A549 (cell line): ENCODE measurements around a stretch of chr20.

GRCh38 chr20:4855560-4855959 lies 32.2 kb upstream of the RASSF2 start:
- PRO-cap: no peak
CAGE:
- cytosol, long polyA plus RNA: no peak
- long polyA plus RNA: no peak
- nucleus, long polyA plus RNA: no peak

DNA sequence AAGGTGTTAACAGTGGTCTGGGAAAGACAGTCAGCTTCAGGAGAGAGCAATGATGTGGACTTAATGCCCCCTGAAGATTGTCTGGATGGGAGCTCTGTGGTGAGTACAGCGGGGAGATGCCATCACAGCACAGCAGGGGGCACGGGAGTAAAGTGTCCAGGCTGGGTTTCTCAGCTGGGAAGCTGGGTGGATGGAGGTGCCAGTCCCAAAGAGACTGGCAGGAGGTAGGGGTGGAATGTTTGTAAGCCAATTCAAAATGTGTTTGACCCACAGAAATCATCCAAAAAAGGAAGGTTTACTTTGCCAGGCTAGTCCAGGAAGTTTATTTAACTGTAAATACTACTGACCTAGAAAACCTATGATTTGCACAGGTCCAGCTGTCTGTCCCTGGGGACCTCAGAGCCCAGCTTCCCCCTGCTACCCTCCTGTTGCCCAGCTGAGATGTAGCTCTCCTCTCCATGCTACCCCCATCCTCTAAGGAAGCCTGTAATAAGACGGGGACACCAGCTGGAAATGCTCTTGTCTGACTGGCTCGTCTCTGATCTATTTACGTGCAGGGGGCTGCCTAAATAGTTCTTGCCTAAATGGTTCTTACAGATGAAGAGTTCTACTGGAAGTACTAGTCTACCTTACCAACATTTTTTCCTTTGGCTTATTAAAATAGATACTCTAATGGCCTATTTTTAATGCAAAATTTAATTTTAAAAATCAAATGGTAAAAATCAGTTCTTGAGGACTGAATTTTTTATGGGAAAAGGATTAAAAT lies 83.8 kb downstream of the SLC23A2 start:
- PRO-cap: no peak
CAGE:
- cytosol, long polyA plus RNA: no peak
- long polyA plus RNA: no peak
- nucleus, long polyA plus RNA: no peak

DNA sequence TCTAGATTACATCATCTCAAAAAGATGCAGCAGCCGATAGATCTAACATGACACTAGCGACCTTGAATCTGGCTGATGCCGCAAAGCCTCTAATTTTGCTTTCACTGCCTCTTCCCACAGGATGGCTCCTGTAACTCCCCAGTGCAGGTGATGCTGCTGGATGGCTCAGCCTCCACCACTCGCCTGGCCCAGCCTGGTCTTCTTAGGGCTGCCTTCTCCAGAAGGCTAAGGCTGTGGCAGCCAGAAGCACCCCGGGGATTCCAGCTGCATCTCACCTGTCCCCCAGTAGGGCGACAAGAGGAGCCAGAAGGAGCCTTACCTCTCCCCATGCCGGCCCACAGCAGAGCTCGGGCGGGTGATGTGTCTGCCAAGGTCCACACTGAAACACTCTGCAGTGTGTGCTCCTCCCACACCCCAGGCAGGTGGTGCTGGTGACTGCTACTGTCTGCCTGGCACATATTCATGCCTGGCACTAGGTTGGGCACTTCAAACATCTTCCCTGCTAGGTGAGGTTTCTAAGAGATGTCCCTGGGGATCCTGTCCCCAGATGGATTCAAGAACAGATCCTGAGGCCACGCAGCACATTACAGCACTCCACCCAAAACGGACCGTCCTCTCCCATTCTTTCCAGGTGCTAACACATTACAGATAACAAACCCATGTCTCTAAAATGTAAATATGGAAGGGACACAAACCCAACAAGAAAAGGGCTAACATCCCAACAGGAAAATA lies 82.0 kb downstream of the SLC23A2 start:
- PRO-cap: no peak
CAGE:
- cytosol, long polyA plus RNA: no peak
- long polyA plus RNA: no peak
- nucleus, long polyA plus RNA: no peak

DNA sequence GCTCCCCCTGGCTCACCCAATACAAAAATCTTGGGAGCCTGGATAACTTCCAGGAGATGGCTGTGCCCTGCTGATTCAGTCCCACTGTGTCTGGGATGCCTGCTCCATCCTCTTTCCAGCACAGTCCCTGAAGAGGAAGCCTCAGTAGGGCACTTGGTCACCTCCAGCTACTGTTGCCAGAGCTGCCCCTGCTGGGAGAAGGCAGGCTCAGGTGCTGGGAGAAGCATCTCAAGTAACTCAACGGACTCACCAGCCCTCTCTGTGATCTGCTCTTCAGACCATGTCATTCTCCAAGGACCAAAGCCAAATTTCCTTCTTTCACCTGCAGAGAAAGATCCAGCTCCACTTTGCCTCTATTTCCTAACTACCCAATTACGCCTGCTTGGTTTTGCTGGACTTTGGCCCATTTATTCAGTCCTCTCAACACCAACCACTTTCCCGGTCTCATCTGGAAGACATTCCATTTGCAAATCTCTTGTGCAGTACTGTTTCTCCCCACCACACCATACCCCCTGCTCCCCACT lies 53.3 kb downstream of the SLC23A2 start:
- PRO-cap: no peak
CAGE:
- cytosol, long polyA plus RNA: no peak
- long polyA plus RNA: no peak
- nucleus, long polyA plus RNA: no peak

DNA sequence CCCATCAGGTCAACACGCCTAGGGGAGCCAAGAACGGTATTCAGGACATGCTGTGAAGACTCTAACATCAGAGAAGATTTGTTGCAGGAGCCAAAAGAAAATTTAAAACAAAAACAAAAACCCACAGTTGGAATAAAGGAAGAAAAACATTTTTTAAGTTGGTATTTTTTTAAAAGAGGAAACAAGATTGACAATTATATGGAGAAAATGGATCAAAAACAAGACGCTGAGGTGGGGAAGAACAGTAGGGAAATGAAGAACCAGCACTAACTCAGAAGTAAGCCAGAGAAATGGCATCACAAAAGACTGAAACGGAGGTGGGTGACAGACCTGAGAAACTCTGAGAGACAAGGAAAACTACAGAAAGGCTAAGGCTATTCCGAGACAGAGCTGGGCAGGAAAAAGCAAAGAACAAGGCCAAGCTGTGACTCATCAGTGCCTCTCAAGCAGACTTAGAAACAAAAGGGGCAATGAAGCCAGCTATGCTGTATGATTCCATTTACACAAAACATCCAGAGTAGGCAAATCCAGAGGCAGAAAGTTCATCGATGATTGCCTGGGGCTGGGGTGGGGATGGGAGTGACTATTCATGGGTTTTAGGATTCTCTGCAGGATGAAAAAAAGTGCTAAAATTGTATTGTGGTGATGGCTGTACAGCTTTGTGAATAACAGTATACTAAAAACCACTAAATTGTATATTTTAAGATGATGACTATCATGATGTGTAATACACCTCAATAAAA lies 50.1 kb downstream of the SLC23A2 start:
- PRO-cap: no peak
CAGE:
- cytosol, long polyA plus RNA: no peak
- long polyA plus RNA: no peak
- nucleus, long polyA plus RNA: no peak

- PRO-cap: no peak
CAGE:
- cytosol, long polyA plus RNA: no peak
- long polyA plus RNA: no peak
- nucleus, long polyA plus RNA: no peak
Measured at GRCh38 chr20:4989366-4990008, 11.8 kb downstream of the SLC23A2 start.

GRCh38 chr20:5049981-5050392 lies 48.7 kb upstream of the SLC23A2 start:
- PRO-cap: no peak
CAGE:
- cytosol, long polyA plus RNA: no peak
- long polyA plus RNA: no peak
- nucleus, long polyA plus RNA: no peak

DNA sequence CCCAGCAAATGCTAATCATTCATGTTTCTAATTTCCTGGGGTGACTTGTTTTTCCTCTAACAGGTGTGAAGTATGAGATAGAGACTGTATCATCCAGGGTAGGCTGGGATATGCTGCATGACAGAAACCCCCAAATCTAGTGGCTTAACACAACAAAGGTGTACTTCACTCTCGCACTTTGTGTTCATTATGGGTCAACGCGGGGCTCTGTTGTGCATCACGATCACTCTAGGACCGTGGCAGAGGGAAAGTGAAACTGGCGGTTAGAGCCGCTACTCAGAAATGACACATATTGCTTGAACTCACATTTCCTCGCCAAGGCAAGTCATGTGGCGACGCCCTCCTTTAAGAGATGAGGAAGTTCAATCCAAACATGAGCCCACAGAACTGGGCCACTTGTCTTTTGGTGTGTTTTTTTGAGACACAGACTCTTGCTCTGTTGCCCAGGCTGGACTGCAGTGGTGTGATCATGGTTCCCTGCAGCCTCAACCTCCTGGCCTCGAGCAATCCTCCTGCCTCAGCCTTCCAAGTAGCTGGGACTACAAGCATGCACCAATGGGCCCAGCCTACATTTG lies 34.4 kb downstream of the TMEM230 start:
- PRO-cap: no peak
CAGE:
- cytosol, long polyA plus RNA: no peak
- long polyA plus RNA: no peak
- nucleus, long polyA plus RNA: no peak

GRCh38 chr20:5090033-5090529 lies 22.8 kb downstream of the TMEM230 start:
- PRO-cap: no peak
CAGE:
- cytosol, long polyA plus RNA: no peak
- long polyA plus RNA: no peak
- nucleus, long polyA plus RNA: no peak

DNA sequence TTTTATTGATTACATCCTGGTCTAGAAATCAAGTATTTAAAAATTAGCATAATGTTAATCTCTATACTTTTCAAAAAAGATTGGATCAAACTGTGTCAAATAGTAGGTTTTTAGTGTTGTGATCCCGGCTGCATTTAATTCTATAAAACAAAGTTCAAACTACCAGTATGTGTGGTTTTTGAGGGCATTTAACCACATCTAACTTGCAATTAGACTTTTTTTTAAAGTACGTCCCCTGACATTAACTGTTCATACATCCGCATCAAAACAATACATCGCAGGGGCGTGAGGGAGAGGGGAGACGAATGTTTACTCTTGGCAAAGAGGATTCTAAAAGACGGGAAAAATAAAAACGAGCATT lies 674 bp downstream of the TMEM230 start:
- PRO-cap: no peak
CAGE:
- cytosol, long polyA plus RNA: no peak
- long polyA plus RNA: no peak
- nucleus, long polyA plus RNA: no peak

DNA sequence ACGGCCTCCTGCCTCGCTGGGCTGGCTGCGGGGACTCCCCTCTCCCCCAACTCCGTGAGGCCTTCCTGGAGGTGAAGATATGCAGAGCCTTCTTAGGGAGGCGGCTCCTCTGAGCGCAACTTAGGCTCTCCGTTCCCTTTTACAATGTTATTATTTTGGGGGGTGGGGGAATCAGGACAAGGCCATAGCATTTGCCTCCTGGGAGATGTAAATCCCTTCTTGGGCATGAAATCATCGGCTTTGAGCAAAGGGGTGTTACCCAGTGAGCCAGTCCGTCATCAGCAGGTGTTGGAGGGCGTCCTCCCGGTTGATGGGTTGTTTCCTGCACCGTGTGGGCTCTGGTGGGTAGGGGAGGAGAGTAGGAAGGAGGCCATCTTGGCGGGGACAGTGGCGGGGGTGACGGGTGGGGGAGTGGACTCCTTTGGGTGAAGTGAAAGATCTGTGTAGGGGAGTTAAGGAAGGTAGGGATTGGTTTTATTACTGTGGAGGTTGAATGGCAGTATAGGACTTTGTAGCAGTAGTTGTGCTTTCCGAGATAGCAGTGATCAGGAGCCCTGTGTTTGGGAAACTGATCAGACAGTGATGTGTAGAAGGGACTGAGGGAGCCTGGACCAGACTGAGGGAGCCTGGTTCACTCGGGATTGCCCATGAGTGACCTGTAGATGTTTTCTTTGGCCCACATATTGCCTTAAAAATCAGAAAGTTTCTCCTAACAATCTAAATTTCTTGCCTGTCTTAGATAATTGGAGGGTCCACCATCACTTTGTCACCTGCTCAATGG lies 793 bp downstream of the CDS2 start:
- PRO-cap: no peak
CAGE:
- cytosol, long polyA plus RNA: no peak
- long polyA plus RNA: no peak
- nucleus, long polyA plus RNA: no peak

GRCh38 chr20:5143225-5143644 lies 16.4 kb downstream of the CDS2 start:
- PRO-cap: no peak
CAGE:
- cytosol, long polyA plus RNA: no peak
- long polyA plus RNA: no peak
- nucleus, long polyA plus RNA: no peak

DNA sequence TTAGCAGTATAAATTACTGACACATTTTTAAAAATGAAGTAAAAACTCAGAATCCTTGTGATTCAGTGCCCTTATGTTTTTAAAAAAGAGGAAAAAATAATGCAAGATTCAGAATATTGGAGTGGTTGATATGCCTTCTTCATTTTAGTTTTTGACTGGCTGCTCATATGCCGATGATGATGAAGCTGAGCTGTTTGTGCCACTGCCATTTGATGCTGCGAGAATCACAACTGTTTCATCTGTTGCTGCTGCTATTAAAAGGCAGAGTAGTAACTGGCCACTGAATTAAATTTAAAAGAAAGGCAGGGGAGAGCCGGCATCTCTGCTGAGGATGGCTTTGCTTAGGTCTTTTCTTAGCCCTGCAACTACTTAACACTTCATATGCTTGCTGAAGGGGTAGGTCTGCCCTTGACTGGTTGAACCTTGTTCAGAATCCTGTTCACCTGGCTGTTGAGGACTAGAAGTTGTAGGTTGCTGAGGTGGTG lies 33.1 kb downstream of the CDS2 start:
- PRO-cap: no peak
CAGE:
- cytosol, long polyA plus RNA: no peak
- long polyA plus RNA: no peak
- nucleus, long polyA plus RNA: no peak

DNA sequence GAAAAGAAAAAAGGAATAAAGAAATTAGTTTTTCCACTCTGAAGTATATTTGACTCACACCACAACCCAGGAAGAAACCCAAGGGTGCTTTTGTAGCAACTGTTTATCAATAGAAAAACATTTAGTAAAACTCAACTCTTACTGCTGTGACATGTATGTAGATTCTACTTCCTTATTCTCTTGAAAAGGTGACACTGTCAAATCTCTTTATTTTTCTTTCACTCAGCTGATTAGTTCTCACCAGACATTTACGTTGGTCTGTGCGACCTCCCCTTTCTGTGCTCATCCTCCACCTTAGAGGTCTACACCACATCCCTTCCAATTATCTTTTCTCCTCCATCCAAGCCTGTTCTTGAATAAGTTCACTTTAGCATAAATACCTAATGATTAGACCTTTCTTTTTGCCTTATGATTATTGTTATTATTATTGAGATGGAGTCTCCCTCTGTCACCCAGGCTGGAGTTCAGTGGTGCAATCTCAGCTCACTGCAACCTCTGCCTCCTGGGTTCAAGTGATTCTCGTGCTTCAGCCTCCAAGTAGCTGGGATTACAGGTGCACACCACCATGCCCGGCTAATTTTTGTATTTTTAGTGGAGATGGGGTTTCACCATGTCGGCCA lies 39.7 kb upstream of the GPCPD1 start:
- PRO-cap: no peak
CAGE:
- cytosol, long polyA plus RNA: no peak
- long polyA plus RNA: no peak
- nucleus, long polyA plus RNA: no peak

DNA sequence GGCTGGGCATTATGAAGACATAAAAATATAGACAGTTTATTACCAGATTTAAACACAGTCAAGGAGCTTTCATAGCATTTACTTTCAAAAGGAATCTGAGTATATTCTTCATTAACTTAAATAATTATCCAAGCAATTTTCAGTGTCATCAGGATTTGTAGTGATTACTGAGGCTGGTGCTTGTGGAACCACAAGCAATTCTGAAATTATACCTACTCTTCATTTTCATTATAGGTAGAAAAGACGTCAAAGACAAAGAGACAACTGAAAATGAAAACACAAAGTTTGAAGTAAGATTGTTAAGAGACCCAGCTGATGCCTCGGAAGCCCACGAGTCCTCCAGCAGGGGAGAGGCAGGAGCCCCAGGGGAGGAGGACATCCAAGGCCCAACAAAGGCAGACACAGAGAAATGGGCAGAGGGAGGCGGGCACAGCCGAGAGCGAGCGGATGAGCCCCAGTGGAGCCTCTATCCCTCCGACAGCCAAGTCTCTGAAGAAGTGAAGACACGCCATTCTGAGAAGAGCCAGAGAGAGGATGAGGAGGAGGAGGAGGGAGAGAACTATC lies 10.9 kb downstream of the CHGB start:
- PRO-cap: no peak
CAGE:
- cytosol, long polyA plus RNA: no peak
- long polyA plus RNA: no peak
- nucleus, long polyA plus RNA: no peak

GRCh38 chr20:5947098-5947646 lies 3.2 kb downstream of the TRMT6 start:
- PRO-cap: no peak
CAGE:
- cytosol, long polyA plus RNA: no peak
- long polyA plus RNA: no peak
- nucleus, long polyA plus RNA: no peak

GRCh38 chr20:6007001-6007534 lies 1.1 kb downstream of the CRLS1 start:
- PRO-cap: no peak
CAGE:
- cytosol, long polyA plus RNA: no peak
- long polyA plus RNA: no peak
- nucleus, long polyA plus RNA: no peak

- PRO-cap: no peak
CAGE:
- cytosol, long polyA plus RNA: no peak
- long polyA plus RNA: no peak
- nucleus, long polyA plus RNA: no peak
Measured at GRCh38 chr20:6680901-6681362, 86.6 kb upstream of the BMP2 start.

GRCh38 chr20:6703472-6704151 lies 63.9 kb upstream of the BMP2 start:
- PRO-cap: no peak
CAGE:
- cytosol, long polyA plus RNA: no peak
- long polyA plus RNA: no peak
- nucleus, long polyA plus RNA: no peak

GRCh38 chr20:6735645-6736448 lies 31.6 kb upstream of the BMP2 start:
- PRO-cap: no peak
CAGE:
- cytosol, long polyA plus RNA: no peak
- long polyA plus RNA: no peak
- nucleus, long polyA plus RNA: no peak